LNCaP clone FGC (cell line): ENCODE data around the genes FBLN5, NDUFB1 and SLC24A4.

- RRBS, 2 experiments: no CpG with 5 or more reads among the region's 21 CpGs
Observed at GRCh38 chr14:91269087-91269825, 24.8 kb upstream of the GPR68 start.

- RRBS, 2 experiments: no CpG with 5 or more reads among the region's 6 CpGs
Observed at GRCh38 chr14:91286152-91286776, 41.8 kb upstream of the GPR68 start.

DNA sequence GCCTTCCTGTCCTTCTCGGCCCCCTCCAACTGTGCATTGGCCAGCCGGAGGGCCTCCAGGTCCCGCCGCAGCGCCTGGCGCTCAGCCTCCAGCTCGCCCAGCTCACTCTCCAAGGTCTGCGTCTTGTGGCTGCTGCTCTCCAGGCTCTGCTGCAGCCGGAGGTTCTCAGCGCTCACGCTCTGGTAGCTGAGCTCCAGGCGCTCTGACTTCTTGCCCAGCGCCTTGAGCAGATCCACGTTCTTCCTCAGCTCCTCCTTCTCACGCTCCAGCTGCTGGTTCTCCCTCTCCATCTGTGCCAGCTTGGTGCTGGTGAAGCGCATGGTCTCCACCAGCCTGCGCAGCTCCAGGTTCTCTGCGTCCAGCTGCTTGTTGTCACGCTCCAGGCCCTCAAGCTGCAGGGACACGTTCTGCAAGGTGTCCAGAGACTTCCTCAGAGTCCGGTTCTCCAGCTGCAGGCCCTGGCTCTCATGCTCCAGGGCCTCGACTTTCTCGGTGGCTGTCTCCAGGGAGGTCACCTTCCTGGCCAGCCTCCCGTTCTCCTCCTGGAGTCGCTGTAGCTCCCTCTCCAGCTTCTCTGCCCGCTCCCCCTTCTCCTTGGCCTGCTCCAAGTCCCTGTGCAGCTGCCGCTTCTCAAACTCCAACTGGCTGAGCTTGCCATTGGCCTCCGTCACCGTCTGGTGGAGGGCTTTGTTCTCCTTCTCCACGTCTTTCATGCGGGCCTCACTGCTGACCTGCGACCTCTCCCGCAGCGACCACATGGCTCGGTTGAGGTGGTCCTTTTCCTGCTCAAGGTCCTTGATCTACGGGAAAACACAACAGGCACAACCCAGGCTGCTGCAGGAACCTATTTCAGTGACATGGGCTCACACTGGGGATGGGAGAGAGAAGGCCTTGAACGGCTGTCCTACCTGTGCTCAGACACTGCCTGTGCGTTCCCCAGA, 69.1 kb upstream of the GPR68 start:
- RRBS, 2 experiments: 98 to 100% methylated on average over 5 to 6 of the region's 38 CpGs

GRCh38 chr14:91315611-91316611, 71.4 kb upstream of the GPR68 start:
- RRBS, 2 experiments: no CpG with 5 or more reads among the region's 15 CpGs

- RRBS, 2 experiments: no CpG with 5 or more reads among the region's 16 CpGs
Observed at GRCh38 chr14:91360982-91361641, 56.5 kb downstream of the CCDC88C start.

DNA sequence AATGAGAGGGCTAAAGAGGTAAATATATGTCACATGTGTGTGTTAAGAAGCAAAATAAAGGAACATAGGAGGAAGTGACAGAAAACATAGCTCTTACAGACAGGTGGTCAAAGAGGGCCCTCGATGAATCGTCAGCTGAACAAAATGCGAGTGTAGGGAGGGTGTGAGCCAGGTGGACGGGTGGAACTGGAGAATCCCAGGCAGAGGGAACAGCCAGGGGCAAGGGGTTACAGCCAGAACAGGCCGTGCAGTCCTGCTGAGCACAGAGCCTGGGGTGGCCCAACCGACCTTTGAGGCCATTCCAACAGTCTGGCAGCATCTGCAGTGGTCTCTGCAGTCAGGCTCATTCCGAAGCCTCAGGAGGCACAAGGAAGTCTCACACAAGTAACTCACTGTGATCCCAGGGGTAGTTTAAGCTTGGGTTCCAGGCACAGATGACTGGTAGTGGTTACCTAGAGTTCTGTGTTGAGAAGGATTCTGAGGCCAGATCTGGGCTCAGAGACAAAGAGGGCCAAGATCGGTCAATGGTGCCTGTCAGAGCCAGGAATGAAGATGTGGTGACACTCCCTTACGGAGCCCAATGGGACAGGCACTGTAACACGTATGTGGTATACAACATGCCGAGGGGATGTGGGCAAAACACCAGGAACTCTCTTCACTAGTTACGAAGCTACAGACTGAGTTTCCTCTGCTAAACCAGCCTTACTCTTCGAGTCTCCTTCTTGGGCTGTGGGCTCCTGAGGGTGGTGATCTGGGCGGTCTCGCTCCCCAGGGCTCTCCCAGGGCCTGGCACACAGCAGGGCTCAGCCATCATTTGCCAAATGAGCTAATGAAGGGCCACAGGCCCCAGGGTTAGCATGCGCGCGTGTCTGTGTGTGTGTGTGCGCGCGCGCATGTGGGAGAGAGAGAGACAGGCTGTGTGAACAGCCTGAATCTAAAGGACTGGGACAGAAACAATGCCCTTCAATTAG, 42.9 kb downstream of the CCDC88C start:
- RRBS, 2 experiments: no CpG with 5 or more reads among the region's 22 CpGs

GRCh38 chr14:91397878-91398523, 19.6 kb downstream of the CCDC88C start:
- RRBS, 2 experiments: no CpG with 5 or more reads among the region's 9 CpGs

GRCh38 chr14:91413637-91414114, 3.9 kb downstream of the CCDC88C start:
- RRBS, 2 experiments: no CpG with 5 or more reads among the region's 7 CpGs

DNA sequence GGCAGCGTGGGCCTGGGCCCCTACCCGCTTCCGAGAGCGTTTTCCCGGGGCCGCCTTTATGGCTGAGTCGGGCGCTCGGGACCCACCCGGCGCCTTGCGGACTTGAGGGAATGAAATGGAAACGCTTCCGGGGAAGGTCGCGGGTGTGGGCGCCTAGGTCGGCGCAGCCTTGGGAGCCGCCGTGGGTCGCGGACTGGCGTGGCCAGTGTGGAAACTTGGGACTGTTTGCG, 539 bp upstream of the PPP4R3A start:
- RRBS, 2 experiments: 1% methylated on average over 10 to 12 of the region's 25 CpGs

DNA sequence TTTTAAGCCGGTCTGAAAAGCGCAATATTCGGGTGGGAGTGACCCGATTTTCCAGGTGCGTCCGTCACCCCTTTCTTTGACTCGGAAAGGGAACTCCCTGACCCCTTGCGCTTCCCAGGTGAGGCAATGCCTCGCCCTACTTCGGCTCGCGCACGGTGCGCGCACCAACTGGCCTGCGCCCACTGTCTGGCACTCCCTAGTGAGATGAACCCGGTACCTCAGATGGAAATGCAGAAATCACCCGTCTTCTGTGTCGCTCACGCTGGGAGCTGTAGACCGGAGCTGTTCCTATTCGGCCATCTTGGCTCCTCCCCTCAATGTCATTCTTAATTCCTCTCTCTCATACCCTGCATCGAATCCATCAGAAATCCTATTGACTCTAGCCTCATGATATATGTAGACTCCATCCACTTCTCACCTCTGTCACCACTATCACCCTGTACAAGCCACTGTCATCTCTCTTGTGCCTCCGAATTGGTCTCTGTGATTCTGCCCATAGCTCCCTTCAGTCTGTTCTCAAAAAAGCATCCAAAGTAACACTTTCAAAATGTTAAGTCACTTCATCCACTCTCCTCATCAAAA, 85.9 kb downstream of the CATSPERB start:
- RRBS, 2 experiments: no CpG with 5 or more reads among the region's 24 CpGs

DNA sequence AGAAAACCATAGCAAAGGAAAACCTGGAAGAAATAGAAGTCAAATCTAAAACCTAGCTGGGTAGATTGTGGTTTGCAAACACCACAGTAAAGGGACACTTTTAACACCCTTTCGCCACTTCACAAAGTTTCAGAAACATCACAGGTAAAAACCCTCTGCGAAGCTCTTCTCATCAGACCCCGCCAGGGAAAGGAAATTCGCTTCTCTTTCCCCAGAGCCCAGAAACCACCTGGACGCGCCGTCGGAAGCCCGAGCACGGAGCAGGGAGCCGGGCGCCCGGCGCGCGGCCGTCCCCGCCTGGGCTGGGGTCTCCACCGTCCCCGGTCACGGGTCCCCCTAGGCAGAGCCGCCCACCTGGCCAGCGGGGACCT, 31.7 kb downstream of the TC2N start:
- RRBS, 2 experiments: under 1 to 1% methylated on average over 8 of the region's 23 CpGs

DNA sequence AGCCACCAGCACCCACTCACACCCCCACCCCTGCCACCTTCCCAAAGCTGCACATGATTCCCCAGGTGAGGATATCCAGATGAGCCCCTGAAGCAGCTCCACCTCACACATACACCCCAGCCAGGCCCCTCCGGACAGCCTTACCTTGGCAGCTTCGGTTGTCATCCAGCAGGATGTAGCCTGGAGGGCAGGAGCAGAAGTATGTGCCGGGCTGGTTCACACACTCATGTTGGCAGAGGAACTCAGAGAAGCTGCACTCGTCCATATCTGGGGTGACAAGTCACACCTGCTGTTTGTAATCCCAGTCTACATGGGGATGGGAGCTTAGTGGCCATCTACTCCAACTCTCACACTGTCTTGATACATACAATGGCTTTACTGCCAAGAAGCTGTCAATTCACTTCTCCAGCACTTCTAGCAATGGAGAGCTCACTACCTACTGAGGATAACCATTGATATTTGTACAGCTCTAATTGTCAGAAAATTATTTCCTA, 15.5 kb upstream of the TC2N start:
- RRBS, 2 experiments: 86% methylated on average over 3 of the region's 4 CpGs

GRCh38 chr14:91906426-91906994, 39.2 kb upstream of the TC2N start:
- RRBS, 2 experiments: no CpG with 5 or more reads among the region's 6 CpGs

- RRBS, 2 experiments: 63 to 70% methylated on average over 18 of the region's 50 CpGs
Observed at GRCh38 chr14:91946892-91947758, at the start of gene FBLN5. TSS of gene FBLN5 (minus strand) at chr14:91947694.

DNA sequence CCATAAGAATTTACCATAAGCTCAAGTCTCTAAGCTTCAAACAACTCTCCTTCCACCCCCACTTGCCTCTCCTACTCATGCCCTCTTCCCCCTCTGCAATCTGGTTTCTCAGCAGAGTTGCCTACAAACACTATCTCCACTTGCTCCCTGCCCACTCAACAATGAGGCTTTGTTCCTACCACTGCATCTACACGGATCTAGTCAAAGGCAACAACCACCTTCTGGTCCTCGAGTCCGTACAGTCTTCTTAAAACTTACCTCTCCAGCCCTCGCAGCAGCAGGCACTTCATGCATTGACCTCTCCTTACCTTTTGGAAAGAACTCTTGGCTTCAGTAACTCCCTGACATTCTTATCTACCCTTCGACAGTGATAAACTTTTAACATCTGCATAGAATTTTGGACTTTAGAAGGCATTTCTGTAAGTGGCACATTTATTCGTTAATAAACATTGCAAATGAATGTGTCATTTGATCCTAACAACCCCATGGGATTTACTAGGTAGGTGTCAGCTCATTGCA, 17.4 kb upstream of the FBLN5 start:
- RRBS, 2 experiments: no CpG with 5 or more reads among the region's 6 CpGs

- RRBS, 2 experiments: 1 to 2% methylated on average over 19 of the region's 61 CpGs
Observed at GRCh38 chr14:92120889-92121767, at the start of gene NDUFB1. TSS of gene NDUFB1 (minus strand) at chr14:92121706.

GRCh38 chr14:92287107-92287526, 35.8 kb upstream of the SLC24A4 start:
- RRBS, 2 experiments: no CpG with 5 or more reads among the region's 18 CpGs

DNA sequence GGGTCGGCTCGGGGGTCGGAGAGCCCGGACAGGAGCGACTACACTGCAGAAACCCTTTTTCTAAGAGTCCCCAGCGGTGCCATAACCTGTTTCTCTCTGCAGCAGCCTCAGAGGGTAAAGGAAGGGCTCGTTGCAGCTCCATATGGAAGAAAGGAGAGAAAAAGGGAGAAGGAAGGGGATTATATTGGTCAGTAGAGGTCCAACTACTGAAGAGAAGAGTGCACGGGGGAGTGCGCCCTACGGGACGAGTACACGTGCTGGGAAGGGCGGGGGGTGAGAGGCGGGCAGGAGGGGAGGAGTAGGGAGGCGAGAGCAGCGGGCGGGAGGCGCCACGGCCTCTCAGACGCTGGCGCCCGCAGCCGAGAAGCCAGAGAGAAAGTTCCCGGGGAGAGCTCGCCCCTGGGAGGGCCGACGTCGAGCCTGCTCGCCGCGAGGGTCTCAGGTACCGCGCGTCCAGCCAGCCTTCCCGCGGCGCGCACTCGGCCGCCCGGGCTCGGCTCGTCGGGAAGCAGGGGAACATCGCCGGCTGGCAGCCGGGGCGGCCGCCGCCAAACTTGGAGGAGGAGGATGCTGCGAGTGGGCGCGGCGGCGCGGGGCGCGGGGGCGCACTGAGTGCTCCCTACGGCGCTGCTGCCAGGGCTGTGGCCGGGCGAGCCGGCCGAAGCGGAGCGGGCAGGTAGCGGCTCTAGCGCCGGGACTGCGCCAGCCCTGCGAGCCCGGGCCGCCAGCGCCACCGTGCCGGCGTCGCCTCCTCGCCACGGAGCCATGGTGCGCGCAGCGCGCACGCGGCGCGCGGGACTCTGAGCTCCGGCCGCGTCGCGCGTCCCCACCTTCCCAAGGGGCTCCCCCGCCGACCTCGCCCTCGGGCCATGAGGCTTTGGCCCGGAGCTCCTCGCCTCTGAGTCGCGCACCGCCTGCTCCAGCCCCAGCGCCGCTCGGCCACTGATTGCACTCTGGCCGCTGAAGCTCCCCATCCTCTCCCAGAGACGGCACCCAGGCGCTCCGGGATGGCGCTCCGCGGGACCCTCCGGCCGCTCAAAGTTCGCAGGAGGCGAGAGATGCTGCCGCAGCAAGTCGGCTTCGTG, at the start of gene SLC24A4:
TSS of gene SLC24A4 (plus strand) at position 342 of the 1,085 bp plus-strand sequence.
- RRBS, 2 experiments: 2 to 3% methylated on average over 58 to 60 of the region's 122 CpGs

DNA sequence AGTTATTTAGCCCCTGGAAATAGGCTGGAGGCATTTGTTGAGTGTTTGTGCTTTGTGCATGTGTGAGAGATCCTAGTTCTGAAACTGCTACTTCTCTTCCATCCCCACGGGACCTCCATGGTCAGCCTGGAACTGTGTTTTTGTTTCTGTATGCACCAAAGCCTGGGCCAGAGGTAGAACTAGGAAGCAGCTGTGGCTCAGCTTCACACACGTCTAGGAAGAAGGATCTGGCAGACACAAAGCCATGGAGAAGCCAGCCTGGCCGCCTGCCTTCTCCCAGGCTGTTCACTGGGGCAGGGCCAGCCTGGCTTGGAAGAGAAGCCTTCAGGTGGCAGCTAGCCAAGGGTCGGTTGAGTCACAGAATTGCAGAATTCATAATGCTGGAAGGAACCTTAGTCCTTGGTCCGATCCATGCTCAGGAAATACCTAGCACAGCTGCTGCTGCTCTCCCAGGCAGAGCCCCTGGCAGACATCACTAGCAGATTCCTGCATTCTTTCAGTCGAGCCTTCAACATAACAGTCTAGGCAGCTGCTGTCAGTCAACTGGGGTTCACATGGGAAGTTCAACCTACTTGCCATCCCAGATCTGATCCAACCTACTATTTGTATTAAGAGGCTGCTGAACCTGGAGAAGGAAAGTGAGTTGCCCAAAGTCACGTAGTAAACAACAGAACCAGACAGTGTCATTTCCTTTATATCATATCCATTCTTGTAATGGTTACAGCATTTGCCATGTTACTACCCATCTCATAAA, 27.1 kb downstream of the RIN3 start:
- RRBS, 2 experiments: no CpG with 5 or more reads among the region's 7 CpGs

- RRBS, 2 experiments: no CpG with 5 or more reads among the region's 15 CpGs
Observed at GRCh38 chr14:92577233-92577914, 63.8 kb downstream of the RIN3 start.